Neutrophil (primary cell): ENCODE measurements around a stretch of chr14.

- PRO-cap, result no peak
These were observed 48.1 kb upstream of the BCL11B start for GRCh38 chr14:99320024-99320633.

GRCh38 chr14:99412129-99412590, 68.5 kb downstream of the SETD3 start:
- PRO-cap, result no peak

GRCh38 chr14:99511461-99512576, 30.6 kb downstream of the CCNK start:
- PRO-cap, result no peak

- PRO-cap, result no peak
These were observed 31.5 kb downstream of the CCNK start for GRCh38 chr14:99512577-99513221.

DNA sequence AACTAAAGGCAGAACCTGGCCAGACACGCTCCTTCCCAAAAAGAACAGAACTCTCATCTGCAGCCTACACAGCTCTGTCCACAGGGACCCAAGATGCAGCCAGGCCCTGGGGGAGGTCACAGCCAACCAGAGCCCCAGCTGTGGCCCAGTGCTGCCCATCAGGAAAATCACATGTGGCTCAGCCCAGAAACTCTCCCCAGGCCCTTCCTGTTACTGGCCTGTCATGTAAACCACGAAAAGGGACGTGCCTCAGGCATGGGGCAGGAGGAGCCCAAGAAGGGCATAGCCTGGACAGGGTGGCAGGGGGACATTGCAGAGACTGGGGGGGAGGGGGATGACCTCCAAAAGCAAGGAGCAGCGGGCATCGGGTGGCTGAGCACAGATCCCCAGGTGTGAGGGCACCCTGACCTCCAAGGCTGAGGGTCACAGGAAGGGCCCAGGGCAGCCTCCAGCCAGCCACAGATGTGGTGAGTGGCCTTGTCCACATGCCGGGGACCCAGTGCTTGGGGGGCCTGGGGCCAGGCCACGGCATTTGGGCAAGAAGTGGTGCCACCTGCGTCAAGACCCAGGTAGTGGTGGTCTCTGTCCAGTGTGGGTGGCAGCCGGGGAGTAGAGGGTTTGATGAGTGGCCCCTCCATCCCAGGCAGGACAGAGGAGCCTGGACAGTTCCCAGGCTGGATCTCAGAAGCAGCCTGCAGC, 33.2 kb downstream of the CCNK start:
- PRO-cap, result no peak

DNA sequence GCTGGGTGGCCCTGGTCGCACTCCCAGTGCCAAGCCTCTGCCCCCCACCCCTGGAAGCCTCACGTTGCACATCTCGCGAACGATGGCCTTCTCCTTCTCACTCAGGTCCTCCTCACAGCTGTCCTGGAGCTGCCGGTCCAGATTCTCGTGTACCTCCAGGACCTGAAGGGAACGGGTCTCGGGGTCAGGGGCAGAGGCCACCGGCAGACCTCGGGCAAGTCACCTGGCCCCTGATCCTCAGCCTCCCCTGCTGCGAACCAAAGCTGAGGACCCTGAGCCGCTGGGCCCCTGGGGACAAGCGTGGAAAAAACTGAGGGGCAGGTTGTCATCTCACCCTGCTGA, 34.9 kb downstream of the CCNK start:
- PRO-cap, result no peak

- PRO-cap, result no peak
These were observed 745 bp downstream of the CCDC85C start for GRCh38 chr14:99603129-99603795.

GRCh38 chr14:99733652-99734379, 49.7 kb downstream of the CYP46A1 start:
- PRO-cap, result no peak

DNA sequence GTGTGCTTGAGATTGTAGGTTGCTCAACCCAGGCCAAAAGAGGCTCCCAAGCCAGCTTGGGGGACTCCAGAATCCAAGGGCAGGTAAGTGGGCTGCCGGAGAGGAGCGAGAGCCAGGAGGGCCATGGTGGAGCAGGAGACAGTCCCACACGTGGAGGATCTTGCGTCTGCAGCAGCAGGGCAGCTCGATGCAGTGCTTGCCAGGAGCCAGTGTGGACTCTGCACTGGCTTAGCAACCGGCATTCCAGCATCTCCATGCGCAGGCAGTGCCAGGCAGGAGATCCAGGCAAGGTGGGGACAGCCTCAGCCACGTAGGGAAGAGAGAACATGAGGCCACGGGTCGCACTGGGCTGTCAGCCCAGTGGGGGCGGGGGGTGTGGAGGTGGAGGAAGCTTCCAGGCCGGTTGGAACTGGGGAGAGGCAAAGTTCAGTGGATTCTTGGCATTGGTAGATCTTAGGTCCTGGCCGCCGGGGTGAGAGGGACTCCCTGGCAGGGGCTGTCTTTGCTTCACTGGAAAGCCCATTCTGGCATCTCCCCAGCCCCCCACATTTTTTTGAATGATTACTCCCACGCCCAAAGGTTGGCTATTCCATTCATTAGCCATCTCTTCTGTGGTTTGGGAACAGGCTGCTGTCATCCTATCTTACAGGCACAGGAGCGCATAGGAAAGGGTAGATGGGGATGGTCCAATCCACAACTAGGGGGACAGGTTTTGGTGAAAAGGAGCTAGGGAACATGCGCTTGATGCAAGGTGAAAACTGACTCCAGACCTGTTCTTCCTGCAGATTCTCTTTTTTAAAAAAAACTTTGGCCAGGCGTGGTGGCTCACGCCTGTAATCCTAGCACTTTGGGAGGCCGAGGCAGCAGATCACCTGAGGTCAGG, 120.8 kb upstream of the EVL start:
- PRO-cap, result no peak

GRCh38 chr14:99967124-99967502, 98.1 kb upstream of the EVL start:
- PRO-cap, result no peak

DNA sequence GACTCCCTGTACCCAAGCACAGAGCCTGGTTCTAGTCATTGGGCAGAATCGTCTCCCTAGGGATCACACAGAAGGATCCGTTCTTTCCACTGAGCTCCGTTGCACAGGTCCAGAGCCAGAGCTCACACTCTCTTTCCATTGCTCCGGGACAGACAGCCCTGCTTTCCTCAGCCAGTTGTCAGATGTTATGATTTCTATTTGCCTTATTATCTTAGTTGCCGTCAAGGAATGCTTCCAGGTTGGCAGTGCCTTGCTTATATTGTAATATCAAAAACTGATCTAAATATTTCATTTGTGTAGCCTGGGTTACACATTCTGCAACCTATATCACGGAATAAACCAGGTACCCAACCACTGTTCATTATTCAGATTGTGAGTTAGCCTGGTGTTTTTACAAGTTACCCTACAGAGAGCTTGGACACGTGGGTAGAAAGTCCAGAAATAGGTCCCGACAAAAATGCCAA, 17.8 kb upstream of the EVL start:
- PRO-cap, result no peak

GRCh38 chr14:100066253-100066668, 1.0 kb downstream of the EVL start:
- PRO-cap, result no peak

- PRO-cap, result no peak
These were observed 32.2 kb downstream of the EVL start for GRCh38 chr14:100097369-100097866.

DNA sequence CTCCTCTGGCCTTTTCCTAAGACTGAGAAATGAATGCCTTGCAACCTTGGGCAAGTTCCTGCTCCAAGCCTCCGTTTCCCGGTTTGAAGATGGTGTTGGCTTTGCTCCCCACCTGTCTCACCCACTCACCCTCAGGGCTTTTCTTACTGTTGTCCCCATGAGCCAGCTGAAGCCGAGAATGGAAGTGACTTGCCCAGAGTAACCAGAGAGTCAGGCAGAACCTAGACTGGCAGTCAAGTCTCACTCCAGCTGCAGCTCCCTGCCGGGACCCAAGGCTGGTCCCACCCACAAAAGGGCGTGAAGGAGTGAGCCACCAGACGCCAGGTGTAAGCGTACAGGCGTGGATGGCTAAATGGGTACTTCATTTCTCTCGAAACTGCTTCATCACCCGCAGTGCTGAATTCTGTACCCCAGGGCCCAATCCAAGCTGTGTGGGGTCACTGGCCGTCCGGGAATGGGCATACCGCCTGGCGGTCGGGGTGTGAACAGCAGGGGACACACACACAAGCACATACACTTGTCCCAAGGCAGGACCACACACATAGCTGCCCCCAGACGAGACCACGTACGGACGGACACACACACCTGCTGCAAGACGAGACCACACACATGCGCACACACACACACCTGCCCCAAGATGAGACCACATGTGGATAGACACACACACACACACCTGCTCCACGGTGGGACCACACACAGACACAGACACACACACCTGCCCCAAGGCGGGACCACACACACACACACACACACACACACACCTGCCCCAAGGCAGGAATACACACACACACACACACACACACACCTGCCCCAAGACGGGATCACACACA, 34.8 kb downstream of the DEGS2 start:
- PRO-cap, result no peak

DNA sequence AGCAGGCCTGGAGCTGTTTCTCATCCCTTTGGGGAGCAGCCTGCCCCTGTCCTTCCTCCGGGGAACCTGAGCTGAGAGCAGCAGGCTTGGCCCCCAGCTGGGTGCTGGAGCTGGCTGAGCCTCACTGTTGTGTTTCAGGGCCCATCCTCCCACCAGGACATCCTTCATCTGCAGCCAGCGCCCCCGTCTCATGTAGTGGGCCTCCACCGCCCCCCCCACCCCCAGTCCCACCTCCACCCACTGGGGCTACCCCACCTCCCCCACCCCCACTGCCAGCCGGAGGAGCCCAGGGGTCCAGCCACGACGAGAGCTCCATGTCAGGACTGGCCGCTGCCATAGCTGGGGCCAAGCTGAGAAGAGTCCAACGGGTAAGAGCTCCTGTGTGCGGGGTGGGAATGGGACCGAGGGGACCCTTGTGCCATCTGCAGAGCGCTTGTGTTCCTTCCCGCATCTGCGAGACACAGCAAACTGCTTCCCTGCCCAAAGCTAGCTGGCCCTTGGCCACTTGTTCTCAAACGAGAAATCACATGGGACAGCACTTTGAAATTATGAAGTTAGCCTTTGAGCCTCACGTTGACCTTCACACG, 31.0 kb downstream of the DEGS2 start:
- PRO-cap, result no peak

- PRO-cap, result no peak
These were observed 32.6 kb upstream of the DEGS2 start for GRCh38 chr14:100191948-100192608.

GRCh38 chr14:100222209-100222616, 16.7 kb upstream of the YY1 start:
- PRO-cap, result no peak

DNA sequence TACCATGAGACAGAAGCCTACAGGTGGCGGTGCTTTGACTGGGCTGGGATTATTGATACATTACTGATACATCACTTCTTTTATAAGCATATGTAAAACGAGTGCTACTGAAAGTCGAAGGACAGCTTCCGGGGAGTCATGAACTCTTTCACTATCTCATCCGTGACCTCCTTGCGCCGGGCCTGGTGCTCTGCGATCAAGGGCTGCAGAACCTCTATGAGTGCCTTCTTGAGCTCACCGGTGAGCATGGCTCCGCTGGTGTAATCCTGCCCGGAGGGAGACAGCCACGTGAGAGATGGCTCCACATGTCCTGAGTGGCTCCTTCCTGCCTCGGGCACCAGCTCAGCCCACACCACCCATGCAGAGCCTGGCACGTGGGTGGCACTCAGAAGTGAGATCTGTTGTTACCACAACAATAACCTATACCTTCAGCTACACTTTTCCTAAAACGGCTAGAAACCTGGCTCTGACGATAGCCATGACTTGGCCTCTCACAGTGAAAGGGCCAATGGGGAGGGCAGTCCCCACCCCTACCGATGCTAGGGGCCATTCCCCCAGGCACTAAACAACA, 11.7 kb downstream of the SLC25A47 start:
- PRO-cap, result no peak

DNA sequence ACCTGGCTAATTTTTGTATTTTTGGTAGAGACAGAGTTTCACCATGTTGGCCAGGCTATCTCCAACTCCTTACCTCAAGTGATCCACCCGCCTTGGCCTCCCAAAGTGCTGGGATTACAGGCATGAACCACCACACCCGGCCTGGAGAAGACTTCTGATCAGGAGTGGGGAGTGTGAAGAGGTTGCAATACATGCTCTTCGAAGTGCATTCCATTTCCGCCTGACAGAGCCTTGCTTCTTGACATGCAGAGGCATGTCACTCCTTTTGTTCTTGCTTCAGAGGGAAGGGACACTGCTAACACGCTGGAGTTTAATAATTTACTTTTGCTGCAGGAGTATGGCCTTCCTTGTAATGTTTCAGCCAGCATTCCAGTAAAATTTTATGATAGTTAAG, 21.7 kb downstream of the WDR25 start:
- PRO-cap, result no peak

DNA sequence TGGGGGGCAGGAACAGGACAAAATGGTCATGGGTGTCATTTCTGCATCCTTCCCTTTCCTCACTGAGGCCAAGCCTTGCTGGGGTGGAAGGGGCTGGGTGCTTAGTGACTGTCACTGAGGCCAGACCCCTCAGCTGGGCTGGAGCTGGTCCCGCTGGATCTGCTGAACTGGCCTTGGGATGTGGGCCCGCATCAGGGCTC, 57.9 kb downstream of the BEGAIN start:
- PRO-cap, result no peak